A172 (cell line): Measurements from ENCODE around the gene POTED.

DNA sequence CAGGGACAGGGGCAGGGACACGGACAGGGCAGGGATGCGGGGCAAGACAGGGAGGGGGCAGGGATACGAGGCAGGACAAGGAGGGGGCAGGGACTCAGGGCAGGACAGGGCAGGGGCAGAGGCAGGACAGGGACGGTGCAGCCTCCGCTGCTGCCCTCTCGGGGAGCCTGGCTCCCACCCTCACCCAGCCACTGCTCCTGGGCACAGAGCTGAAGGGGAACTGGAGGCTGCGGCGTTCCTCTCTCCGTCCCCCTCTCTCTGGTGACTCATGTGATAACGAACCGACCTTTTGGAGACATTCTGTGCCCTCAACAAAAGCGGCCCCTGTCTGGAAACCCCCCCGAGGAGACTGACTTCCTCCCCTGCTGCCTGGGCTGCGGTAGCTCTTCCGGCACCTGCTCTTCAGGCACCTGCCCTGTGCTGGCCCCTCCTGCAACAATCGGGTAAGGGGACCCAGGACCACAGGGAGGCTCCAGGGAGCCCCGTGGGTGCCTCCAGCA, 5419.7 kb upstream of the TPTE start:
- RAMPAGE, long total RNA, result no peak

- RAMPAGE, long total RNA, result no peak
Observed at GRCh38 chr21:6565139-6565525, 3956.3 kb upstream of the TPTE start.

GRCh38 chr21:10521742-10522188, 382 bp downstream of the TPTE start:
- RAMPAGE, long total RNA, result no peak

GRCh38 chr21:13609662-13610020, at the start of gene POTED:
Gene POTED, plus strand, starts transcription at chr21:13609777.
- RAMPAGE, long total RNA, result no peak

DNA sequence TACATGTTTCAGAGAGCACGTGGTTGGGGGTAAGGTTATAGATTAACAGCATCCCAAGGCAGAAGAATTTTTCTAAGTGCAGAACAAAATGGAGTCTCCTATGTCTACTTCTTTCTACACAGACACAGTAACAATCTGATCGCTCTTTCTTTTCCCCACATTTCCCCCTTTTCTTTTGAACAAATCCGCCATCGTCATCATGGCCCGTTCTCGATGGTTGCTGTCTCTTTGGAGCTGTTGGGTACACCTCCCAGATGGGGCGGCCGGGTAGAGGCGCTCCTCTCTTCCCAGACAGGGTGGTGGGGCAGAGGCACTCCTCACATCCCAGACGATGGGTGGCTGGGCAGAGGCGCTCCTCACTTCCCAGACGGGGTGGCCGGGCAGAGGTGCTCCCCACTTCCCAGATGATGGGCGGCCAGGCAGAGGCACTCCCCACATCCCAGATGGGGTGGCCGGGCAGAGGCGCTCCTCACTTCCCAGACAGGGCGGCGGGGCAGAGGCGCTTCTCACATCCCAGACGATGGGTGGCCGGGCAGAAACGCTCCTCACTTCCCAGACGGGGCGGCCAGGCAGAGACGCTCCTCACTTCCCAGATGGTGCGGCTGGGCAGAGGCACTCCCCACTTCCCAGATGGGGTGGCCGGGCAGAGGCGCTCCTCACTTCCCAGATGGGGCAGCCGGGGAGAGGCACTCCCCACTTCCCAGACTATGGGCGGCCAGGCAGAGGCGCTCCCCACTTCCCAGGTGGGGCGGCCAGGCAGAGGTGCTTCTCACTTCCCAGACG, 276.0 kb downstream of the LIPI start:
- RAMPAGE, long total RNA, result no peak

DNA sequence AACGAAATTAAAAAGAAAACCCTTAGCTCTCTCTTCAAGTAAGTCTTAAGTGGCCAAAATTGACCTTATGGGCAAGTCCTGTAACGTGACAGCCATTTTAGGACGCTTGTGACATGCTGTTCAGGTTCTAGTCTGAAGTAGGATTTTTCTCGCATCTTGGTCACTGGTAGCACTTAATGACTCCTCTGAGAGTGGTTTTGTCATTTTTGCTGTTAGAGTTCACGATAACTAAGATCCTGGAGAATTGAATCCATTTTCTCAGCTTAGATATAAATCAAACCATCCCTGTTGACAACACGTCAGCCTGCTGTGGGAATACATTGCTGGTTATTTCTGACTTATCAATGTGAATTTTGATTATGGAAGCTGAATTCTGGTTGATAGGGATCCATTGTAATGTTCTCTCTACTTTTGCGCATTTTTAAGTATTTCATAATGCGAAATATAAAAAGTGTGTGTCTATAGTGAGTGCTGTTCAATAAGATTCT, 1.0 kb upstream of the HSPA13 start:
- RAMPAGE, long total RNA, result no peak

GRCh38 chr21:14511950-14512932, 33.9 kb downstream of the SAMSN1 start:
- RAMPAGE, long total RNA, result no peak

GRCh38 chr21:14522666-14523856, 23.1 kb downstream of the SAMSN1 start:
- RAMPAGE, long total RNA, result no peak

GRCh38 chr21:14591942-14592310, 45.8 kb upstream of the SAMSN1 start:
- RAMPAGE, long total RNA, result no peak

- RAMPAGE, long total RNA, result no peak
Observed at GRCh38 chr21:14687215-14687659, 141.1 kb upstream of the SAMSN1 start.

DNA sequence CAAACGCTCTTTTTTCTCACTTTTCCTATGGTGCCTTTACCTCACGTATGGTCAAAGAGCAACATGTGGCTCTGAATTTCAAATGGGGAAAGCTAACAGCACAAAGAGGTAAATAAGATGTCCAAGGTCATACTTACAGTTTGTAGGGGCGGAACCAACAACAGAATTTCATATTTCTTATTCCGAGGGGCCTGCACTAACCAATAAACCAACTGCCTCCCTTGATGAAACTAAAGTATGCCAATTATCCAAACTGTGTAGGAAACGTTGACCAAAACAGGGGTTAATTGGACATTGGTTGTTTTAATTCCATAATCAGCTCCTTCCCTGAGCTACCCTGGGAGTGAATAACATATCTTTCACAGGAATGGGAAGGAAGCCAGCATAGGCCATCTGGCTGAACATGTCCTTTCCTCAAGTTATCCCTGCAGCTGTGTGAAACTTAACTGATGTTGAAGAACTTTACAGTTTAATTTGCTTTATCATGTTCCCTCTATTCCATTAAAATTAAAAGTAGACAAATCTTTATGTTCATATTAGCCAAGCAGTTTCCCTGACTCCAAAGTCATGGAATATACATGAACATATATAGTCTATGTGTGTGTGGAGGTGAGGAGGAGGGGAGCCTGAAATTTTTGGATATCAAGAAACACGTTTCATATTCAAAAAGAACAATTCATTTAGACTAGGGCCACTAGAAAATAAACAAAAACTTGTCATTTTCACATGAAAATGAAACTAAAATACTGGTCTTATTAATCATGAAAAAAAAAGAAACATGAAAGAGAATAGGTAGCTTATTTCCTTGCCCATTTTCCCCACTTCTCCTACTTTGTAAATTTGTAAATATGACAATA, 75.4 kb downstream of the NRIP1 start:
- RAMPAGE, long total RNA, result no peak

- RAMPAGE, long total RNA, result no peak
Observed at GRCh38 chr21:15027761-15028636, 36.8 kb downstream of the NRIP1 start.

DNA sequence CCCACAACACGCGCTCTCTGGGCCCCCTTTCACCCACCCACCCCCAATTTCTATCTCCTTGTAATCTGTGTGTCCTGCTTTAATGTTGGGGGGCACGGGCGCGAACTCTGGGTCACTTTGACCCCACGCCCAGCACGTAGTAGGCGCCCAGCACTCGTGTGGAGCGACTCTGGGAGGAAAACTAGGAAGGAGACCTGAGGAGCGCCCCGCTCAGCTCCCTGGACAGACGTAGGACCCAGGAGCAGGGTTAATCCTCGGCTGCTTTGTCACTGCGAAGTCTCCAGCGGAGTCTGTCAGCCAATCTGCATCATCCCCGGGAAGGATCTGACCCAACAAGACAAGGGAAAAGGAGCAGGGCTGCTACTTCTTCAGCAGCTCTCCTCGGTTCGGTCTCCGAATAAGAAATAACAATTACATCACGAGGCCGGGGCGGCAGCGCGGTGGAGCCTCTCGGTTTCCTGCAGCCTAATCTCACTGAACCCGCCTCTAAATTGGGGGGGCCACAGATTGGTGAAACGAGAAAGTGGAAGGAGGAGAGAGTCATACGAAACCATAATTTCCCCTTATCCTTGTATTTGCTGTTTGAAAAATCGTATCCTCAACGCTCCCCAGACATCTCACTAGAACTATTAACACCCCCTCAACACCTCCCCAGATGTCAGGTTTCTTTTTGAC, 868 bp upstream of the NRIP1 start:
- RAMPAGE, long total RNA, result no peak

DNA sequence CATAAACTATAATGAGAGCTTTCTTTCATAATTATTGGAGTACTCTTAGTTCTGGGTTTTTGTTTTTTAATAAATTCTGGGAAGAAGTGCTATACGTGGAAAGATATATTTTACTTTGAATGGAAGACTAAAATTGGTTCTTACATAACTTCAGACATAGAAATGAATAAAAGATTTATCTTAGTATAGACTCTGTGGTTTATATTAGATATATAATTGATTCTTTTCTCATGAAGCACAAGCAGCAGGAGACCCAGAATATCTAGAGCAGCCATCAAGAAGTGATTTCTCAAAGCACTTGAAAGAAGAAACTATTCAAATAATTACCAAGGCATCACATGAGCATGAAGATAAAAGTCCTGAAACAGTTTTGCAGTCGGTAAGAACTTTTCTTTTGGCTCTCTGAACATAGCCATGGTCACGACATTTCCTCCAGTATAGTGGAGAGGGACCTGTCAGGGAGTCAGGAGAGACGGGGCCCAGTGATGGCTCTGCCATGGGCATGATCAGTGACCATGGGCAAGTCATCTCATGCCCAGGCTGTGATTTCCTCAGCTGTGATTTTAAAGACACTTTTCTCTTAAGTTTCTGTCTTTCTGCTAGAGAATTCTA, 112.5 kb downstream of the USP25 start:
- RAMPAGE, long total RNA, result no peak

DNA sequence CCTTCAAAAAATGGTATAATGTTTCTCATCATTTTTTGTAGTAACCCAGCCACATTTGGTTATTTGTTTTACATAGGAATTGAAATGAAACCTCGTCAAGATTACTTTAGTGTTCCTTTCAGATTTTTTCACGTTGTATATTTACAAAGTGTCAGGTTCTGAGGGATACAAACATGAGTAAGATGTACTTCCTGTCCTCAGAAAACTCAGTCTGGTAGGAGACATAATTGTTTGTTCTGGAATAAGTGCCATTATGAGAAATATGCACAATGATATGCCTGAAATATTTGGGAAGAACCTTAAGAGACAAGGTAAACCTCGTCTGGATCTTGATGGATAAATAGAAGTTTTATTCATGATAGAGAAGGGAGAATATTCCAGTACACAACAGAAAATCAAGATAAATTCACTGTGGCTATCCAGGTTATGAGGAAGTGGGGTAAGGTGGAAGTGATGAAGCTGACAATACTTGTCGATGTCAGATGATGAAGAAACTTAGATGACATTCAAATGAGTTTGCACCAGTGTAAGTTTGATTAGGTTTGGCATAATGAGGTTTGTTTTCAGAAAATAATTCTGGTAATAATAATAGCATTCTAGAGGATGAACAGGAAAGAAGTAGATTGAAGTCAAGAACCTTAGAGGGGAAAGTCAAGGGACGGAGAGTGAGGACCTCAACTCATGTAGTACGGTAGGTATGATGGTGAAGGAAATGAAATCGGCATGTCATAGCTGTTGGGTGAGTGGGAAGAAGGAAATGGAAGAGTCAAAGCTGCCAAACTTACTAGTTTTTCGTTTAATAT, 145.7 kb downstream of the USP25 start:
- RAMPAGE, long total RNA, result no peak

GRCh38 chr21:16070195-16070703, 340.5 kb downstream of the USP25 start:
- RAMPAGE, long total RNA, result no peak

DNA sequence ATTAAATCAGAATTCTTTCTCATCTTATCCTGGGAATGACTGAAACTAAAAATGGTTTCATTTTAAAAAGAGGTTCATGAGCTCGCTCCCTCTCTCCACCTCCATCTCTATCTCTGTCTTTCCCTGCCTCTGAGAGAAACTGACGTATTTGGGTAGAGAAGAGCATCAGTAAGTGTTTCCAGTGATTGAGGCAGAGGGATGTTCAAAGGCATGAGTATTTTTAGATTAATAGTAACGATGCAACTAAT, 349.0 kb downstream of the USP25 start:
- RAMPAGE, long total RNA, result no peak

GRCh38 chr21:16124686-16125277, 395.0 kb downstream of the USP25 start:
- RAMPAGE, long total RNA, result no peak

DNA sequence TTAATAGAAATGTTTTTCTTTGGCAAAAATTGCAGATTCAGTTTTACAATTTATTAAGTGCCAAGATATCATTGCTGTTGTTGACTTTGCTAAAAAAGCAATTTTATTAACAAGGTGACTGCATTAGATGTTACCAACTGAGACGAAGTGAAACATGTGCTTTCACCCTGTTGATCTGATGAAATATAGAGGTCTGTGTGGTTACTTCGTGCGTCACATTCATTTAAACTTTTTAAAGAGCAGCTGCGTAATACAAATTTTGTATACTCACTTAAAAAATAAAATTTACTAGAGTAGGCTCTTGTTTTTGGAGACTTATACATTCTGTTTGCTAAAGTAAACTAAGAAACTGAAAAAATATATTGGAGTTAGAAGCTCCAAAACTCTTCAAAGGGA, 465.8 kb downstream of the USP25 start:
- RAMPAGE, long total RNA, result no peak

DNA sequence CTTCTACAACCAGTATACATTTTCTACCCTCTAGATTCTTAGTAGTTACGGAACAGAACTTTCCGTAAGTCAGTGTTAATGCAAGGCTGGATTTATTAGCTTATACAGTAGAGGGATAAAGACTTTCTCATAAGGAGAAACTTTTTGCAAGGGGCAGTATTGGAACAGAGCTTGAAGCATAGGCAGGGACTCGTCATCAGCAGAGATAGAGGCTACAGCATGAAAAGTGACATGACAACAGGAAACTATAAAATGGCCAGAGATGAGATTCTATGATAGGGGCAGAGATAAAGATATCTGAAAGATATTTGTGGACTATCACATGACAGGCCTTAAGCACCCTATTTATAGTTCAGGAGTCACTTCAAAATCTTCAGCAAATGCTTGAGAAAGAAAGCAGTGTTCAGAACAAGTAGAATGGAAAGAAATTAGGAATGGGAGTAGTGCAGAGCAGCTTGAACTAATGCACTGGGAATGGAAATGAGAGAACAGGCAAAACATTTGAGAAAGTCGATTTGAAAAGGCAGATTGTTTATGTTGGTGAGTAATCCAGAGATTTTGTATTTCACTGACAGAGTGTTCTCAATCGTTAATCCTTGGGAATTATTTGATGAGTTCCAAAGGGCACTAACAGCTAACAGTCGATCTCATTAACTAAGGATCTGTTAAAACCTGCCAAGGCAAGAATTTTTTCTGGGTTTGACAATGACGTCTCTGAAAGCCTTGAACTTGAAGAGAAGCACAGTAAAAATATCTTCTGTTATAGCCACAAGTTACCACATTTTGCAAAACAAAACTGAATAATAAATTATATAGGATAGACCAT, 482.0 kb downstream of the USP25 start:
- RAMPAGE, long total RNA, result no peak